A172 (cell line): ENCODE data around the genes MAP3K5 and IL22RA2.

GRCh38 chr6:136525870-136526994, 24.0 kb downstream of the MAP7 start:
- RAMPAGE, long total RNA, result no peak

DNA sequence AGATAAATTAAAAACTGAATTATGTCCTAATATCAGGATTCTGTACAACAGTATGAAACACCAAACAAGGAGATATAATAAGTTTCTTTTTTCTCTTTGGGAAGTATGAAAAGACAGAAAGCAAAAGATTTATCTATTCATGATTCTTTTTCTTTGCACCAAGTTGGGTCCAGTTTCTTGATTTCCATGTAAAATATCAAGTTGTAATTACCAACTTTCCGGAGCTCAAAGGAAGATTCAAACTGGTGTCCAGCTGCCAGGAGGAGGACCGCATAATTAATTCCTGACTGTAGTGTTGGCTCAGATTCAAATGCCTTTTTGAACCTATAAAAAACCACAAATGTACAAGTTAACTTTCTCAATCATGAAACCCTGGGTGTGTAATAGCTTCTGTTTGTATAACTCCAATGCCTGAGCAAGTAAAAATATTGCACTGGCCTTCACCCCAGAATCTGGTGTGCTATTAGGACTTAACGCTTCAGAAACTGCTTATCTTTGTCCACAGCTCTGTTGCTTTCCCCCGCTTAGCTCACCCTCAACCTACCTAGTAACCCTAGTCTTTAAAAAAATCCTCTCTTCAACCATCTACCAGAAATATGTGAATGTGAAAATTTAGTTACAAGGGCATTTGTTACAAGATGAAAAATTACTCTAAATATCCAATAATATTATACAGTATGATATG, 119.0 kb upstream of the MAP7 start:
- RAMPAGE, long total RNA, result no peak

GRCh38 chr6:136717506-136718250, 74.6 kb downstream of the MAP3K5 start:
- RAMPAGE, long total RNA, result no peak

GRCh38 chr6:136753416-136754147, 38.7 kb downstream of the MAP3K5 start:
- RAMPAGE, long total RNA, result no peak

DNA sequence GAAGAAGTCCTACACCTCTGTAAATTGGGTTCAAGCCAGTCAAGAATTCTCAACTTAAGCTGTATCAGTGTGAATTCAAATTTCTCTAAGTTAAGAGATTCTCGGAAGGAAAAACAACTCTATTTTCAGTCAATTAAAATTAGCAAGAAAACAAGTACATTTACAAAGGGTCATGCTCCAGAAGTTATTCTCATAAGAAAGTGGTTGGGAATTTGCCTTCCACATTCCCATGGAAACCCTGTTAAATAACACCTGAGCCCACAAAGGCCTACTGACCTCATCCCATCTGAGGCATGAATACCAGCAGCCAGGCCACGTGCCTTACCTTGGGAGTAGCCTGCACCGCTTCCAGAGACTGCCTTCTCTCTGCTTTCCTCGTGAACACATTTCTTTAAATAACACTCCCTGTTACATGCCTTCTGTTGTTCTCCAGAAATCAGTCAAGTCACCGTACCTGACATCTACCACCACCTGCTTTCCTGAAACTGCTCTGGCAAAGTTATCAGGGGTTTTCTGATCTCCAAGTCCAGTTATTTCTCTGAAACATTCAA, 19.3 kb downstream of the MAP3K5 start:
- RAMPAGE, long total RNA, result no peak

GRCh38 chr6:136790062-136790261, 2.3 kb downstream of the MAP3K5 start:
- RAMPAGE, long total RNA, result no peak

DNA sequence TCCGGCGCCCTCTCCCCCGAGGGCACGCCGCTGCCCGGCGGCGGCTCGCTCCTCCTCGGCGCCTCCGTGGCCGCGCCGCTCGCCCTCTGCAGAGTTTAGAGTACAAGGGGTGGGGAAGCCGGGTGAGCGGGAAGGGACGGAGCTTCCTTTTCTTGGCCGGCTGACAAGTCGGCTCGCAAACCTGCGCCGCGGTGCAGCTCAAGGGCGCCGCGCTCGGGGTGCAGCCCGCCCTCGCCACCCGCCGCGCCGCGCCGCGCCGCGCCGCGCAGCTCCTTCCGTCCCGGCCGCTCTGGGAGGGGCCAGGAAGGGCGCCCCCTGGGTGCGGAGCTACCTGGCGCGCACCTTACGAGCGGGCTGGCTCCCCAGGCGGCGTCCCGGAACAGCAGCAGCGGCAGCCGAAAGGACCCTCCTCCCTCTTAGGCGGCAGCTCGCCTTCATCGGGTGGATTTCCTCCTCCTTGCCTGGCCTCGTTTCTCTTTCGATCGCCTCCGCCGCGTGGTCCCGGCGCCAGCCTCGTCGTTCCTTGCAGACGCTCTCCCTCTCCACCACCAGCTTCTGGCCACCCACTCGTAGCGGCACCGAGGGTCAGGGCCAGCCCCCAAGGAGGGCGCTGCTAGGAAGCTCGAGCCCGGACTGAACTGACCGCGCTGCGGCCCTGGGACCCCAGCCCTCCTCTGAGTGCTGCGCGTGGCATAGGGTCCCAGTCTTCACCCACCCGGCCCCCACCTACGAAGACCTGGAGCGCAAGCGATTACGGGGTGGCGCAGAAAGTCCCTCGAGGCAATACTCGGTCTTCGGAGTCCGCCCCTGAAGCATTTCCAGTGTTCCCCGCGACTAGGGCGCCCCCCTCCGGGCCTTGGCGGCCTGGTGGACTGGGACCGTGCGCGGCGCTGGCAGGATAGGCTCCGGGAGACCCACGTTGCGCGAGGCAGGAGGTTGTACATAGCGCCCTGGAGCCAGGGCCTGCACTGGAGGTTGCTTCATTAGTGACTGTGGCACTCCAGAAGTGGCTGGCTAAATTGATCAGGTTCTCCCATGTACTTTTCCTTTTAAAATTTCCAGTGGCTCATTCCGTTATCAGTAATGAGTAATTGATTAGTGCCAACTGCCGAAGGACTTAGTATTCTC, at the start of gene MAP3K5:
MAP3K5 (minus strand) TSS at position 175 of the 1,128 bp plus-strand sequence.
- RAMPAGE, long total RNA, result no peak

DNA sequence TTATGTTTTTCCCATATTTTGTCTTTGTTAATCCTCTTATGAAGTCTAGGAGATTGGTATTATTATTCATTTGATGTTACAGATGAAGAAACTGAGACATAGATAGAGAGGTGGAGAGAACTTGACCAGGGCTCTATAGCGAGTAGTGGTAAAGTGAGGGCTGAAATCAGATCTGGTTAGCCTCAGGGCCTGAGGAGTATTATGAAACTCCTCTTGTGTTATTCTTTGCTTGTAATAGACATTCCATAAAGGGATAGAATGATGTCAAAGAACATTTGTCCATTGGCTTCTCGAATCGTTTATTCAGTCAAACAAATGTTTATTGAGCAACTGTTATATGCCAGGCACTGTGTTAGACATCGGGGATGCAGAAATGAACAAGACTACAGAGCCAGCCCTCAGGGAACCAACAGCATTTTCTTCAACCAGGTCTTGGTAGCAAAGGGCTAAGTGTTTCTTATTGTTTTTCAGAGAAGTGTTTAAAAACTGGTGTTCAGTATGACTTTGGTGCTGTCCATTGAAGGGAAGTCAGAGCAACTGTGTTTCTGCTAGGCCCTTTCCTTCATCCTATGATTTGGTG, at the start of gene IL22RA2:
IL22RA2 (minus strand) TSS at position 154 of the 580 bp plus-strand sequence.
- RAMPAGE, long total RNA, result no peak

- RAMPAGE, long total RNA, result no peak
Measured at GRCh38 chr6:137224995-137225413, 5.8 kb upstream of the IFNGR1 start.

DNA sequence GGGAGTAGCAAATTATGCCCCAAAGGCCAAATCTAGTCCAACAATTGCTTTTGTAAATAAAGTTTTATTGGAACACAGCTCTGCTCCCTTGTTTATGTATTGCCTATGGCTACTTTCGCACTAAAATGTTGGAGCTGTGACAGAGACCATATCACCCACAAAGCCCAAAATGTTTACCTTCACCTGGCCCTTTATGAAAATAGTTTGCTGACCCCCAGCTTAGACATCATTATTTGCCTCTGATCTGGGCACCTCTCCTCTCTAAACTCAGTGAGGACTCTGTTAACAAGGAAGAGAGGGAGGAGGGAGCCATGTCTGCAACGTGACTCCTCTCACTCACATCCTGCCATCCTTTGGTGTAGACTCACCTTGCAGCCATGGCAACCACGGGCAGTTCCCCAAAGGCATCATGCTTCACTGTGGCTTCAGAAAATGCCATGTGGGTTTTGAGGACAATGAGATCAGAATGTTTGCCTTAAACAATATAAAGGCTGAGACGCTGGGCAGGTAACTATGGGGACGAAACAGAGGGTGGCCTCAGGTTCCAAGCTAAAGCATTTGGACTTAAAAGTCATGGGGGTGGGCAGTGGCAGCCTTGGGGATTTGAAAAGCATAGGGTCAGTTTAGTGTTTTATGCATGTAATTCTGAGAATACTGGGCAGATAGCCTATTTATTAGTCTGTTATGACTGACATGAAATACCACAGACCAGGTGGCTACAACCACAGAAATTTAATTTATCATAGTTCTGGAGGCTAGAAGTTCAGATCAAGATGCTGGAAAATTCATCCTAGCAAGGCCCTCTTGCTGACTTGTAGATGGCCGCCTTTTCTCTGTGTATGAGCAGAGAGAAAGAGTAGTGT, 149.6 kb upstream of the TNFAIP3 start:
- RAMPAGE, long total RNA, result no peak

DNA sequence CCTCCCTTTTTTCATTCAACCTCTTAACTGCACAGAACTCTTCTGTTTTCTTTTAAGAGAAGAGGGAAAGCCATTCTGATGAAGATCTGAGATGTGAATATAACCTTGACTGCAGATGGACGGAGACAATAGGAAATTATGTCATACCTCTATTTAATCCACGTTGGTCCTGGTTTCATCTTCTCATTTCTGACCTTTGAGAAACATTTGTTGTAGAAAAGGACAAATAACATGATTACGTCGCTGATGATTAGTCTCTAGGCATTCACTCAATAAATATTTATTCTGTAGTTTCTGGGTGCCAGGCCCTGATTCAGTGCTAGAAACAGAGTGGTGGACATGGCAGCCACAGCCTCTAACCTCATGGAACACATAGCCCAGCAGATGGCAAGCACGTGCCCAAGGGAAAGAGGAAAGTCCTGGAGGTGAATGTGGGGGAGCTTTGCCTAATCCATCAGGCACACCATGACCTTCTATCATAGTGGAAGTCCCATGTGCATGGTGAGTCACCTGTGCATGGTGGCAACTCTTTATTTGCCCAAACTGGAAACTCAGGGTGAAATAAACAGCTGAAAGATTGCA, 143.2 kb upstream of the TNFAIP3 start:
- RAMPAGE, long total RNA, result no peak

- RAMPAGE, long total RNA, result no peak
Measured at GRCh38 chr6:137792686-137792992, 74.4 kb upstream of the TNFAIP3 start.

- RAMPAGE, long total RNA, result no peak
Measured at GRCh38 chr6:137800016-137800399, 67.1 kb upstream of the TNFAIP3 start.

GRCh38 chr6:137811162-137811780, 55.8 kb upstream of the TNFAIP3 start:
- RAMPAGE, long total RNA, result no peak

- RAMPAGE, long total RNA, result no peak
Measured at GRCh38 chr6:137874750-137875011, 7.6 kb downstream of the TNFAIP3 start.

- RAMPAGE, long total RNA, result no peak
Measured at GRCh38 chr6:137879014-137879386, 11.9 kb downstream of the TNFAIP3 start.

GRCh38 chr6:137928407-137928879, 61.4 kb downstream of the TNFAIP3 start:
- RAMPAGE, long total RNA, result no peak

DNA sequence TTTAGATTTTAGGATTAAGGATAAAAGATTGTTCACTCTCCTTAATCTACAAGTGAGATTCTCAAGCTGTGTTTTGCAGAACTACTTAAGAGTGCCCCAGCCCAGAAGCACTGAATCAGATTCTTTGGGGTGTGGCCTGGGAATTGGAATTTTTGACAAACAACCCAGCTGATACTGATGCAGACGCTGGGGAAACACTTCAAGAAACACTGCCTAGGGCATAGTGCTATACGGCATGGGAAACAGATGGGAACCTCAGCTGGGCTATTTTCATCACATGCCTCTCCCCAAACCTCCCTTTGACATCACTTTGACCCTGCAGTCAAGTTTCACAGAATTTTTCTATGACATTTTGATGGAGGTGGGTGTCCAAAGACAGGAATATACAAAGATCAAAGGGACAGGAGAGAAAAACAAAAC, 77.4 kb downstream of the TNFAIP3 start:
- RAMPAGE, long total RNA, result no peak

- RAMPAGE, long total RNA, result no peak
Measured at GRCh38 chr6:138031827-138032320, 75.3 kb downstream of the PERP start.

GRCh38 chr6:138102390-138102894, 4.8 kb downstream of the PERP start:
- RAMPAGE, long total RNA, result no peak